ENCODE results near the gene C16orf95.

GRCh38 chr16:87317146-87318126 lies at the start of gene C16orf95:
Gene C16orf95 (minus strand): TSS chr16:87317392.
- PRO-cap = no peak
- RAMPAGE, long total RNA = no peak

DNA sequence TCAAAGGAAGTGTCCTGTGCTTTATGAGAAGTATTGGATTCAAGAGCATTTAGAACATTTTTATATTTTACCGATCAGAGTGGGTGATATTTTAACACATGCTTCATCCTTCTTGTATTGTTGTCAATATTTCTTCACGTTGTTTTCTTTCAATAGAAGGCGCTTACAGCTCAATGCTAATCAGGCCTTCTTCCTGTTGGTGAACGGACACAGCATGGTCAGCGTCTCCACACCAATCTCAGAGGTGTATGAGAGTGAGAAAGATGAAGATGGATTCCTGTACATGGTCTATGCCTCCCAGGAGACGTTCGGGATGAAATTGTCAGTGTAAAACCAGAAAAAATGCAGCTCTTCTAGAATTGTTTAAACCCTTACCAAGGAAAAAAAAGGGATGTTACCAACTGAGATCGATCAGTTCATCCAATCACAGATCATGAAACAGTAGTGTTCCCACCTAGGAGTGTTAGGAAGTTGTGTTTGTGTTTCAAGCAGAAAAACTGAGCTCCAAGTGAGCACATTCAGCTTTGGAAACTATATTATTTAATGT lies 10.7 kb downstream of the MAP1LC3B start:
- PRO-cap = no peak
- RAMPAGE, long total RNA = no peak

- PRO-cap = no peak
- RAMPAGE, long total RNA = no peak
Observed at GRCh38 chr16:87403314-87404565, 11.6 kb downstream of the MAP1LC3B start.

DNA sequence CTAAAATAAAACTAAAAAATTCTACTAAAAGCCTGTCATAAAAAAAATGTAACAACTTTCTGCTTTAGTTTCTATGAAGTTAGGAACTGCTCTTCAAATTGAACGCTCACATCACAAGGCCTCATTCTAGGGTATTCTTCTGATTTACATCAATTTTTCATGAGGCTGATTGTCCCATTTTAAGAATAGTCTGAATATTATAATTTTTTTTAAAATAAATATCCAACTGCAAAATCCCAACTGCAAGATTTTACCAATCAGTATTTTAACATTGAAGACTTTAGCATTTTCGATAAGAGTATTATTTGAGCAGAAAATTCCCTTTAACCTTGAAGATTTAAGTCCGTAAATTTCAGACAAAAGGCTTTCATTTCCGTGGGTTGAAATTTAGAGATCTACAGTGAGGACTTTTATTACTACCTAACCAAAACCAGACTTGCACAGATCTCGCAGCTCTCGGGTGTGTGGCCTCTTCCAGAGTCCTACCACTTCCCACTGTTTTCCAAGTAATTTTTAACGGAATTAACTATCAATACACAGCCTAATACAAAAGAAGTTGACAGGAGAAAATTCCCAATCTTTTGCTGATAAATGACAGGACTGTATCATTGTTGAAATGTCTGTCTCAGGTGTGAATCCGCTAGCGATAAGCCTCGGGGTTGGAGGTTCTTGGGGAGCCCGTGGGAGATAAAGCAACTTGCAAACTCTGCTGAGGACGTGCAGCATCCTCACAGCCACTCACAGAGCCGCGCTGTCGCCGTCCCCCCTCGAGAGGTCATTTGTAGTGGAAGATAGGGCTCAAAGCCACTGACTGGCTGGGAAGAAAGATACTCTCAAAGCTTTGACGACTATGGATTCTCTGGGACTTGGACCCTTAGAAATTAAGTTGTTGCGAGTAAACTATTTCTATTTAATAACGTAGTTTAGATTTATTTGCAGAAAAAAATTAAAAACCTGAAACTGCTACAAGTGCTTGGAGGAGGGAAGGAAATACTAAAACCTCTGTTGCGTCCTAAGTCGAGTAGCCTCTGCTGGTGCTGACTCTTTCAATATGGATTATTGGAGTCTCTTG lies 16.8 kb downstream of the MAP1LC3B start:
- PRO-cap = no peak
- RAMPAGE, long total RNA = no peak

DNA sequence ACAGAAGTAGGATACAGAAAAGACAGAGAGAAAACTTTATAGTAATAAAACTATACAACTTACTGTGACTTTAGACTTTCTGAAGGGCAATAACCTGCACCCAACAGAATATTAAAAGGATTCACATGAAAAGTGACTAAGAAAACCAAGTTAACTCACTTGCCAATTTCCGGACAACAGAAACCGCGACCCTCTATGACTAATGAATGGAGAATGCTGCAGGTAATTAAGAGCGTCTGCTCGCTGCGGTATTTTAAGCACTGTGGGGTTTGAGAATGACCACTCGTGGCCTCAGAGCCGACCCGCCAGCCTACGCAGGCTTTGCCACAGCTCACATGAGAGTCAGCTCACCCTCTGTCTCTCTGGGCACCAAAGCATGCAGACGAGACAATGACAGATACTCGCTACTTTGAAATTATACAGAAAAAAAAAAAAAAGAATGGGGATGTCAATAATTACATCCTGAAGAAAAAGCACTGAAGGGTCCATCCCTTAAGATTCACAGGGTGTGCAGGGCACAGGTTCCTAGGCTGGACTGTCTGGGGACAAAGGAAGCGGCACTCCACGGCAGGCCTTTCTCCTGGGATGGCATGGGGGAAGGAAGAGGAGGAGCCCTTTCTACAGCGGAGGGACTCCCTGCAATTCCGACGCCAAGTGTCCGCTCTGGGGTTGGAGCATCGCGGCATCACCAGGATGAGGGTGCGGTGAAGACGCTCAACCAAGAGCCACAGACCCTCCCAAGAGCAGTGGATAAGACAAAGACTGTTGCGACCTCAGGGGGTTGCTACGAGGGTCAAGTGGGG lies 34.9 kb downstream of the ZCCHC14 start:
- PRO-cap = no peak
- RAMPAGE, long total RNA = no peak

DNA sequence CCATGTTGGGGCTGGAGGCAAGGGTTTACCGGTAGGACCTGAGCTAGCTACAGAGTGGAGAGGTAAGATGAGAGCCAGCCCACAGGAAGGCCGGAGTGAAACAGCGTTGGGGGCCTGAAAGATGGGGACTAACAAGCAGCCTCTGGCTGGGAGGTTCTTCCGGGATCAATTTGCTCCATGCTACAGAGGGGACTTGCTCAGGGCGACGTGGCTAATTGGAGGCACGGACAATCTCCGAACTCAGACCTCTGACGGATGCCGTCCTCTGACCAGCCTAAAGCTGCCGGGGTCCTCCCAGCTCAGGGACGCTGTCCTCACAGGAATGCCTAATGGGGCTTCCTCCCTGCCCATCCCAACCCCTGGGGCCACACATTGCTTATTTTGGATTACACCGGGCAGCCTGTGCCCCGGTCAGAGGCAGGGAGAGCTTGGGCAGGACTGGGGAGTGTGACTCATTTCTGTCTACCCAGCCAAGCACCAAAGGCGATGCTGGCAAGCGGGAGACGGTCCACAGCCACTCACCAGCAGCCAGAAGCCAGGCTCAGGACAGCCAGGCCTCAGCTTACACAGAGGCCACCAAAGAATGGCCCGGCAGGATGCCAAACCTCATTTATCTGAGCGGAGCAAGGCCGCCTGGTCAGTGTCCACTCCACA lies 25.6 kb upstream of the ZCCHC14 start:
- PRO-cap = no peak
- RAMPAGE, long total RNA = no peak

DNA sequence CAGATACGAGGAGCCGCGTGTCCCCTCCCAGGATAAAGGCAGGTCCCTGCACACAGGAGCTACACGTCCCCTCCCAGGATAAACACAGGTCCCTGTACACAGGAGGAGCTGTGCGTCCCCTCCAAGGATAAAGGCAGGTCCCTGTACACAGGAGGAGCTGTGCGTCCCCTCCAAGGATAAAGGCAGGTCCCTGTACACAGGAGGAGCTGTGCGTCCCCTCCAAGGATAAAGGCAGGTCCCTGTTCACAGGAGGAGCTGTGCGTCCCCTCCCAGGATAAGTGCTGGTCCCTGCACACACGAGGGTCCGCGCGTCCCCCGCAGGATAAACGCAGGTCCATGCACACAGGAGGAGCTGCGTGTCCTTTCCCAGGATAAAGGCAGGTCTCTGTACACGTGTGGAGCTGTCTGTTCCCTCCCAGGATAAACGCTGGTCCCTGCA lies 11.9 kb downstream of the JPH3 start:
- PRO-cap = no peak
- RAMPAGE, long total RNA = no peak

DNA sequence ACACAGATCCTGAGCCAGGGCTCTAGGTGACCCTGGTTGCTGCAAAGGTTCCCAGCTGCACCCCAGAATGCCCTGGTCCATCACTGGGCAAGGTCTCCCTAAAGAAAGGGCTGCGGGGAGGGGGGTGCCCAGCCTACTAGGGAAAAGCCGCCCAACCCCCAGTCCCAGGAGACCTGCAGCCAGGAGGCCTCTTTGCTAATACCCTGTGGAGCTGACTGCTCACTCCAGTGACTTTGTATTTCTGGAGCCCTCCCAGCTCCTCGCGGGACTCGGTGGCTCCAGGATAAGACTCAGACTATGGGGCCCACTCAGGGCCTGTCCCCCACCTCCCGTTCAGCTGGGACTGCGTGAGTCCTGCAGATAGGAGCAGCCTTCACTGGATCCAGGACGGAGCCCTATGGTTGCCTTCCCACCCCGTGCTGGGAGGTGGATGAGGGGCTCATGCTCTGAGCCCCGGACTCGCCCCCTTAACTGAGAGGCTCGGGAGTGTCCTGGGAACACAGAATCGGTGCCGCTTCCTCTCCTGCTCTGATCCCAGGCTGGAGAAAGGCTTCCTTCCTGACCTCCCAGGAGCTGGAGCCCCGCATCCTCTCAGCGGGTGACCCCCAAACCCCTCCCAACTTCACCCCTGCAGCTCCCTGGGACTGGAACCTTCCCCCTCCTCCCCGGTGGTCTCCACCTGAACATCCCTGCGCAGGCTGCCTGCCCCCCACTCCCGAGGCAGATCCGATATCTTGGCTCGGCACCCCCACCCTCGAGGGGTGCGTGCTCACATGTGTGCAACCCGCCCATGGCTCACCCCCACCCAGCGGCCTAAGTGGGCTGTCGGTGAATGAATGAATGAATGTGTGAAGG lies 40.0 kb downstream of the SLC7A5 start:
- PRO-cap = no peak
- RAMPAGE, long total RNA = no peak

DNA sequence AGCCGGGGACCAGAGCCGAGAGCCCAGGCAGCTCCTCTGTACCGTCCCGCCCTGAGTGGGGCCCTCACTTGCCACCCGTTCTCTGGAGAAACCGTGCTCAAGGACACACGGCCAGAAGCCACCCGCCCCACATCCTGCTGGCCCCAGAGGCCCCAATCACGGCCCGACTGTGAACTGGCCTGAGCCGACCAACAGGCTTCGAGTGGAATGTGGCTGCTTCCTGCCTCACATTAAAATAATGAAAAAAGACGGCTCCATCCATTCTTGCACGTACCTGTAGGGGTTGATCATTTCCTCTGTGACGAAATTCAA lies 29.2 kb downstream of the SLC7A5 start:
- PRO-cap = no peak
- RAMPAGE, long total RNA = no peak

DNA sequence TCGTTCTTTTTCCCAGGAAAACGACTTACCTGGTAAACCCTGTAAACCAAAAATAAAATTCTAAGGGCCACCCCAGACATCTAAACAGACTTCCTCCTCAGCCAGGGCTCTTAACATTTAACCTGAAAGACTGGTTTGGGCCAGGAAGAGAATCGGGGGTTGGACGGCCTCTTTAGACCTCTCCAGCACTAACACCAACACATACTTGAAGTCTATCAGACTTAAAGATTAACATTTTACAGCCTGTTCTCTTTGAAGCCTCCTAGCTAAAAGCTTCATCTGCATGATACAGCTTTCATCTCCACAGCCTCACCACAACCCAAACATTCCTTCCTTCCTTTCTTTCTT lies 3.2 kb upstream of the SLC7A5 start:
- PRO-cap = no peak
- RAMPAGE, long total RNA = no peak

GRCh38 chr16:87895656-87896044 lies 26.3 kb upstream of the SLC7A5 start:
- PRO-cap = no peak
- RAMPAGE, long total RNA = no peak

DNA sequence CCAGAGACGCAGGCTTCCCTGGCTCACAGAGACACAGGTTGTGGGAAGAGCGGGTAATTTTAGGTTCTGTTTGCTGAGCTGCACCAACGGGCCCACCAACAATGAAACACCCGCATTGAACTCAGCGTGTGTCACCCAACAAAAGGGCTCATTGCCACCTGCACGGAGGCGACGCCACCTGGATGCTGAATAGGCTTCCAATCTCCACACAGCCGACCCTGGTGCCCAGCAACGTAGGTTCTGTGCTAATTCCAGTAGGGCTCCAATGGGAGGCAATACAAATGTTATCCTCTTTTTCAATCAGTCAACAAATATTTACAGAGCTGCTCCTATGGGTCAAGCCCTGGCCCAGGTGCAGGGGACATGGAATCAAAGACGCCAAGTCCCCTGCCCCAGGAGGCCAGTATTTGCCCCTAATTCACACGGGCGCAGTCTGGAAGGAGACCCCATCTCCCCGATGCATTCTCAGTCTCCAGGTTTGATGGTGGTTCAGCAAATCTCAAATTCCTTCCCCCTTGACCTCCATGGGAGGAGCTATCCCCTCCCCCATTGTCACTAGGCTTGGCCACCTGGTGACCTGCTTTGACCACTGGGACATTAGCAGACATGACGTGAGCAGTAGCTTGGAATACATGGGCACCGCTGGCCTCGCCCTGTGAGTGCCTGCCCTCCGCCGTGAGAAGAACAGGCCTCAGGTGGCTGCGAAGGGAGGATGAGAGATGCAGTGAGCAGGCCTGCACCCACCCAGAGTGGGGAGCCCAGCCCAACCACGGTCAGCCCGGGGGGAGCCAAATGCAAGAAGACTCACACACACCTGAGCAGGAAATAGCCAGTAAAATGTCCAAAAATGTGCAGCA lies 3.8 kb downstream of the CA5A start:
- PRO-cap = no peak
- RAMPAGE, long total RNA = no peak

GRCh38 chr16:87982379-87982782 lies 31.1 kb downstream of the BANP start:
- PRO-cap = no peak
- RAMPAGE, long total RNA = no peak

GRCh38 chr16:88077185-88077942 lies 126.1 kb downstream of the BANP start:
- PRO-cap = no peak
- RAMPAGE, long total RNA = no peak

DNA sequence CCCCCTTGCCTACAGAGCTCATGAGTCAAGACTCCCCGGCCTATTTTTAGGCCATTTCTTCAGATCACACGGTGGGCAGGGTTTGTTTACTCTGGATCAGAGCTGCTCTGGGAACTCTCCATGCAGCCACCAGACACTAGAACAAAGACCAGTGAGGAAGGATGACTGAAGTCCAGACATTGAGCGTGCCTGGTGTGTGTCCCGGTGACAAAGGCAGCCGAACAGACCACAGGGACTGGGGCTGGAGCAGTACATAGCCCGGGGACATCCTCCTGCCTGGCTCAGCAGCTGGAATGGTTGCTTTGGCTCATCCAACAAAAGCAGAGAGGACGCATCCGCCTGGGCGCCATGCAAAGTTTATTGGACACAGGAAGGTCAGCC lies 137.1 kb upstream of the ZNF469 start:
- PRO-cap = no peak
- RAMPAGE, long total RNA = no peak

- PRO-cap = no peak
- RAMPAGE, long total RNA = no peak
Observed at GRCh38 chr16:88429614-88430493, 23.2 kb upstream of the ZFPM1 start.

- PRO-cap = no peak
- RAMPAGE, long total RNA = no peak
Observed at GRCh38 chr16:88430494-88431244, 22.4 kb upstream of the ZFPM1 start.

DNA sequence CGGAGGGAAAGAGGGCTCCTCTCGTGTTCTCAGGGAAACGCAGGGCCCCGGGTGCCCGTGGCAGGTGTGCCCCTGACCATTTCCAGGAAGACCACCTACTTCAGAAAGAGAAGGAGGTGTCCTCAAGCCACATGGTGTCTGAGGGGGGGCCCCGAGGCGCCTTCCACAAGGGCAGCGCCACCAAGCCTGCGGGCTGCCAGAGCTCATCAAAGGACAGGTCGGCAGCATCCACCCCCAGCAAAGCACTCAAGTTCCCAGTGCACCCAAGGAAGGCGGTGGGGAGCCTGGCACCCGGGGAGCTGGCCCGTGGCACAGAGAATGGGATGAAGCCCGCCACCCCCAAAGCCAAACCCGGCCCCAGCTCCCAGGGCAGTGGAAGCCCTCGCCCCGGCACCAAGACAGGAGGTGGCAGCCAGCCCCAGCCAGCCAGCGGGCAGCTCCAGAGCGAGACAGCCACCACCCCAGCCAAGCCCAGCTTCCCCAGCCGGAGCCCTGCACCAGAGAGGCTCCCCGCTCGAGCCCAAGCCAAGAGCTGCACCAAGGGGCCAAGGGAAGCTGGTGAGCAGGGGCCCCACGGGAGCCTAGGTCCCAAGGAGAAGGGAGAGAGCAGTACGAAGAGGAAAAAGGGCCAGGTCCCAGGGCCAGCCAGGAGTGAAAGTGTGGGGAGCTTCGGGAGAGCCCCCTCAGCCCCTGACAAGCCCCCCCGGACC lies 14.6 kb upstream of the ZFPM1 start:
- PRO-cap = no peak
- RAMPAGE, long total RNA = no peak

DNA sequence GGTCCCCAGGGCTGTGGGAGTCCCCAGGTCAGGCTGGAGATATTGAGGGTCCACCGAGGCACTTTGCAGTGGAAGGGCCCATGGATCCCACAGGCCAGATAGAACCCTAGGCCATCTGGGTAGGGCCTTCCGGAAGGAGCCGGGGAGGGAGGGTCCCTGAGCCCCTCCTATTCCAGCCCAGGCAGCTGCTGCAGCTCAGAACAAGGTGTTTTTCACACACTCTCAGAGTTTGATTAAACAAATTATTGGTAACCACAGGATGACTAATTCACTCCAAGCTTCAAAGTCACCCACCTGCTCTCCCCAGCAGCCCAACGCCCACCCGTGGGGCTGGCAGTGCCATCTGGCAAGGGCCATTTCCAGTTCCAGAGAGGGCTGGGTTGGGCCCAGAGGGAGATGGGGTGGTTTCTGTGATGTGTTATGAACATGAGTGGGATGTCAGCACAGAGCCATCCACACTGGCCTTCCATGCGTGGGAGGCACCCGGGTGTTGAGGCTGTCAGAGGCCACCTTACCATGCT lies 3.8 kb downstream of the ZFPM1 start:
- PRO-cap = no peak
- RAMPAGE, long total RNA = no peak

DNA sequence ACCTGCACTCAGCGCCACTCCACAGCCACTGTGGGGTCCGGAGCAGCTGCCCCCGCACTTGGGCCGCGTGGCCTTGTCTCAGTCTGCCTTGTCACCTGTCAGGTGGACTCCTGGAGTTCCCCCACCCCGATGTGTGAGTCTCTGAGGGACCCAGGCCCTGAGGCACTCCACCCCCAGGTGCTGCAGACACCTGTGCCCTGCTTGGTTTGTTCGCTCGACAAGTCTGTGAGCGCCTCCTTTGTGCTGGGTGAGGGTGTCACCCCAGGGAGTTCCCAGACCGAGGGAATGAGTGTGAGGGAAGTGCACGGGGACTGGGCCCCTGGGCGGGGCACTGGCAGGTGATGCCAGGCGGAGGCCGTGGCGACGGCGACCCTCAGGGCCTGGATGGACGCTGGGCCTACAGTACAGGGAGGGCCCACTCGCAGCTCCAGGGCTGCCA lies 31.7 kb downstream of the ZFPM1 start:
- PRO-cap = no peak
- RAMPAGE, long total RNA = no peak